Epithelial cell of alveolus of lung (primary cell): ENCODE data around the genes KMT2B, HSPB6, APLP1 and OVOL3.

DNA sequence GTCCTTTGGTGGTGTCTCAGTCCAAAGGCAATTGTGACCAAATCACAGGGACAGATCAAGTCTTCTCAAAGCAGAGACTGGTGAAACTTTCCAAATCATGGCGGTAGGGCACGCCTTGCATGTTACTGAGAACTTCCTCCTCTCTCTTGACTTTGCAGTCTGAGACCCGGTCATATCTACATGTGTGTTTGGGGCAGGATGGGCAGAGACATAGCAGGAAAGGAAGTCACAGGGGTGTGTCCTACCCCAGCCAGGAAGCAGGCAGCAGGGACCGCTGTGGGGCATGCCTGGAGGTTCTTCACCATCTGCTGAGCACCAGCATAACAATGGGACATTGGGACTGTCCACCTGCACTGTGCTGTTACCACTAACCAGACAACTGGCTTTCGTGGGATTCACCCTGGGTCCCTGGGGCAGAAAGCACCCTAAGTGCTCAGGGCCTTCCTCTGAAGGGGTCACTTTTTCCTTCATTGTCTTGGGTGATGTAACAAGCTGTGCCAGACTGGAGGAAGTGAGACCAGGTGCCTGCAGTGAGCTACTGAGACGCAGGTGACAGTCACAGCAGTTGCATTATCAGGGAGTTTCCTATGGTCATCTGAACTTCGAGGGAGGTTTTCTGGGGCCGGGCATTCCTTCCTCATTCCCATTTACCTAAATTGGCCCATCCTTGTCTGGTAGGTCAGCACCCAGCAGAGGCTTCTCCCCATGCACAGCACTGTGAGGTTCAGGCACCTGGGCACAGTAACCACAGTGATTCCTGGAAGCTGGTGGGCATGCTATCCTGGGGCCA is 2.6 kb upstream of the HAUS5 start:
- RAMPAGE, long total RNA = no peak
- RRBS = no CpG with 5 or more reads among the region's 8 CpGs

DNA sequence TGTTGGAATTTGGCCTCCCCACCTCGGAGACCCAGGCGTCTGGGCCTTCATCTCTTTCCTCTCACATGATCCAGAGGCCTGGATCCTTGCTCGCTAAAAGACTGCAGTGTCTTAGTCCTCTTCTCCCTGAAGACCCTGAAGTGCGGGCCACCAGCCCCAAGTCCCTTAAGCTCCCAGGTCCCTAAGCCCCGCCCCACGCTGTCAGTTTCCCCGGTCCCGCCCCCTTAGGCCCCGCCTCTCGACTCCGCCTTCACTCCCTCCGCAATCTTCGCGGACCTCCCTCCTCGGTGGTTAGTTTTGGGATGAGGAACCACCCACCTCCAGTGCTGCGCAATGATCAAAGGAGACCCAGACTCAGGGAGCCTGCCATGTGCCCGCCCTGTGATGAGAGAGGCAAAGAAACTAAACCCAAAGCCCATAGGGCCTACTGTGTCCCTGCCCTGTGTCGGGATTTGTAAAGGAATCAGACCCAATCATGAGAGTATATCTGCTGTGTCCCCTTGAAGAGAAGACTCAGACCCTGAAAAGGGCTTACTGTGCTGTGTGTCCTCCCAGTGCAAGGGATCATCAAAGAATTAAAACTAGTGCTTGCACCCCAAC is 3.1 kb upstream of the COX6B1 start:
- RAMPAGE, long total RNA = no peak
- RRBS = no CpG with 5 or more reads among the region's 18 CpGs

GRCh38 chr19:35714495-35715117 is 3.2 kb upstream of the KMT2B start:
- RAMPAGE, long total RNA = no peak
- RRBS = no CpG with 5 or more reads among the region's 7 CpGs

- RAMPAGE, long total RNA = no peak
- RRBS = 1% methylated on average over 61 of the region's 110 CpGs
Observed at GRCh38 chr19:35717377-35718166, at the start of gene KMT2B. Gene KMT2B, plus strand, starts transcription at chr19:35718003.

- RAMPAGE, long total RNA = no peak
- RRBS = no CpG with 5 or more reads among the region's 2 CpGs
Observed at GRCh38 chr19:35746316-35746559, 787 bp downstream of the PSENEN start.

GRCh38 chr19:35756765-35757094 is at the start of gene HSPB6:
Gene HSPB6, minus strand, starts transcription at chr19:35757029.
- RAMPAGE, long total RNA = no peak
- RRBS = 2% methylated on average over 2 of the region's 33 CpGs

GRCh38 chr19:35845195-35846265 is 6.8 kb downstream of the NPHS1 start:
- RAMPAGE, long total RNA = no peak
- RRBS = under 1% methylated on average over 5 of the region's 84 CpGs

DNA sequence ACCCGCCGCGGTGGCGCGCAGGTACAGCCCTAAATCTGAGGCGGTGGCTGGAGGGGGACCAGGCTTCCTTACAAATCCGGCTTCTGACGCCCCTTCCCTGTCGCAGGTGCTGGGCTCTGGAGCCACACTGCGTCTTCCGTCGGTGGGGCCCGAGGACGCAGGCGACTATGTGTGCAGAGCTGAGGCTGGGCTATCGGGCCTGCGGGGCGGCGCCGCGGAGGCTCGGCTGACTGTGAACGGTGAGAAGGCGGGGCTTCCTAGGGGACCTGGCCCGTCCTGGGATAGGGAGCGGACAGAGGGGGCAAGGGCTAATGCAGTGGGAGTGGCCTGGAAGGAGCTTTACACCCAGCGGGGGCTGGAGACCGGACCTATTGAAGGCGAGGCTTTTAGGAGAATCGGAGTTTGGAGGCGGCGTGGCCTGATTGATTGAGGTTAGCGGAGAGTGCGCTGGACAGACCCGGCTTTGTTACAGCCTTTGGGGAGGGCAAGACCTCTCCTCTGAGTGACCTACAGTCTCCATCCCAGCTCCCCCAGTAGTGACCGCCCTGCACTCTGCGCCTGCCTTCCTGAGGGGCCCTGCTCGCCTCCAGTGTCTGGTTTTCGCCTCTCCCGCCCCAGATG is 4.4 kb downstream of the KIRREL2 start:
- RAMPAGE, long total RNA = no peak
- RRBS = 5% methylated on average over 6 of the region's 40 CpGs

DNA sequence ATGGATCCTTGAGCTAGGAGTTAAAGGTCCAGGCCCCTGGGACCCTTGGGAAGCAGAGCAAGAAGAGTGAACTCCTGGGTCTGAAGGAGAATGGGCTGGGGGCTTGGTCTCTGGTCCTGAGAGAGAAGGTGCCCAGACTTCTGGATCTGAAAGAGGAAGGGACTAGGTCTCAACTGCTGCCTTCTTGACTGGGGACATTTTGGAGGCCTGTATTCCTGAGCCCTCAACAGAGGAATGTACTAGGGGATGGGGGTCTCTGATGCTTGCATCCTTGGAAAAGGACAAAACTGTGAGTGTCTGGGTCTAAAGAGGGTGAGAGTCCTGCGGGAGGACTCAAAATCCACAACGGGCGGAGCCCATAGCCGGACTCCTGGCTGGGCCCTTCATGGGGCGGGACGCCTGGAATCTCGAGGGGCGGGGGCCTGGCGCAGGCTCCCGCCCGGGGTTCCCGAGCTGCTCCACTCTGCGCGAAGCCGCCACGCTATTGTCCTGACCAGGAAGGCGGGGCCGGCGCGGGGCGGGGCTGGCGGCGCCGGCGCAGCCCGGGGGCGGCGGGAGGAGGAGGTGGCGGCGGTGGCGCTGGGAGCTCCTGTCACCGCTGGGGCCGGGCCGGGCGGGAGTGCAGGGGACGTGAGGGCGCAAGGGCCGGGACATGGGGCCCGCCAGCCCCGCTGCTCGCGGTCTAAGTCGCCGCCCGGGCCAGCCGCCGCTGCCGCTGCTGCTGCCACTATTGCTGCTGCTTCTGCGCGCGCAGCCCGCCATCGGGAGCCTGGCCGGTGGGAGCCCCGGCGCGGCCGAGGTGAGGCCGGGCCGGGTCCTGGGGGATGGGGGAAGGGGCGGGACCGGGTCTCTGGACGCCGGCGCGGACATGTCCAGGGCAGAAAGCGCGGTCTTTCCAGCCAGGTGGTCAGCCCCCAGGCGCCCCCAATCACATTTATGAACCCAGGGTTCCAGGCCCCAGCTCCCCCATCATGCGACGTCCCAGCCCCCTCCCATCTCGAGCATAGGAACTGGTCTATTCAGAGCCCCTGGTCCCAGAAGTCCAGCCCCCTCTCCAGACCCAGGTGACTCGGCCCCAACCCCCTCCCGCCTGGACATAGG is at the start of gene APLP1:
TSS of gene APLP1 (plus strand) at position 590 of the 1,101 bp plus-strand sequence.
- RAMPAGE, long total RNA = no peak
- RRBS = 1% methylated on average over 43 of the region's 74 CpGs

DNA sequence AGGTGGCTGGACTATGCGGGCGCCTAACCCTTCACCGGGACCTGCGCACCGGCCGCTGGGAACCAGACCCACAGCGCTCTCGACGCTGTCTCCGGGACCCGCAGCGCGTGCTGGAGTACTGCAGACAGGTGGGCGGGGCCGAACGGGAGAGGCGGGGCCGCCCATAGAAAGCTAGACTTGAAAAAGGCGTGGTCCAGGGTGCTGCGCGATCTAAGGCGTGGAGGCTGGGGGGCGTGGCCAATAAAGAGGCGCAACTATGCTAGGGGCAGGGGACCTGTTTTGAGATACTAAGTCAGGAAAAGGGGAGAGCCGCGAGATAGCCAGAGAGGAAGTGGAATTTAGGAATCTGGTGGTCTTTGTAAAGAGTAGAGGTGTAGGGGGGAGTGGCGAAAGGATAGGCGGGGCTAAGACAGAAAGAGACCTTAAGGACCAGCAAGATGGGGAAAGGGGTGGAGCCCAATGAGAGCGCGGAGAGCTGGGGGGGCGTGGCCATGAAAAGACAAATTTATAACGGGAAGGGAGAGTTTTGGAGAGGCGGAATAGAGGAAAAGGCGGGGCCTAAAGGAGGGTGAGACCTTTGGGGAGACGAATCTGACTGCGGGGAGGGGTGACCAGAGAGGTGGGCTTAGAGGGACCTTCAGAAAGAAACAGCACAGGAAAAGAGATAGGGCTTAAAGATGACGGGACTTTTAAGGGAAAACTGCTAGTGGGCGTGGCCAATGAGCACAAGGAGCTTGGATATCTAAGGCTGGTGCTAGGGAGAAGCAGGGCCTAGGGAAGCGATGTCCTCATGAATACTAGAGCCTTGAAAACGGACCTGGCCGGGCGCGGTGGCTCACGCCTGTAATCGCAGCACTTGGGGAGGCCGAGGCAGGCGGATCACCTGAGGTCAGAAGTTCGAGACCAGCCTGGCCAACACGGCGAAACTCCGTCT is 1.6 kb downstream of the APLP1 start:
- RAMPAGE, long total RNA = no peak
- RRBS = 3% methylated on average over 9 of the region's 51 CpGs

- RAMPAGE, long total RNA = no peak
- RRBS = no CpG with 5 or more reads among the region's 10 CpGs
Observed at GRCh38 chr19:35890720-35891429, 11.5 kb upstream of the HCST start.

DNA sequence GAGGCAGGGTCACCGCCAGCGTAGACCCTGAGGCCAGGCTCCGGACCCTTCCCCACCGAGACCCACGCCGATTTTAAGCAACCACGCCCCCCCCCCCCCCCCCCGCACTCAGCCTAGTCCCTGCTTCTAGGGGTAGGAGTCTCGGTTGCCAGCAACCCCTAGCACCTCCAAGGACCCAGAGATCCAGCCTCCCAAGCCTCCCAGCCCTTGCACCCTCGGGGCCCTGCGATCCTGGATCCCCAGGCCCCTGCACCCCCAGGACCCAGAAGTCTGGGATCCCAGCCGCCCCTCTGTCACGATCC is 2.4 kb upstream of the HCST start:
- RAMPAGE, long total RNA = no peak
- RRBS = 2% methylated on average over 3 of the region's 13 CpGs

- RAMPAGE, long total RNA = no peak
- RRBS = 9% methylated on average over 2 of the region's 12 CpGs
Observed at GRCh38 chr19:35906972-35907515, 1.1 kb downstream of the TYROBP start.

DNA sequence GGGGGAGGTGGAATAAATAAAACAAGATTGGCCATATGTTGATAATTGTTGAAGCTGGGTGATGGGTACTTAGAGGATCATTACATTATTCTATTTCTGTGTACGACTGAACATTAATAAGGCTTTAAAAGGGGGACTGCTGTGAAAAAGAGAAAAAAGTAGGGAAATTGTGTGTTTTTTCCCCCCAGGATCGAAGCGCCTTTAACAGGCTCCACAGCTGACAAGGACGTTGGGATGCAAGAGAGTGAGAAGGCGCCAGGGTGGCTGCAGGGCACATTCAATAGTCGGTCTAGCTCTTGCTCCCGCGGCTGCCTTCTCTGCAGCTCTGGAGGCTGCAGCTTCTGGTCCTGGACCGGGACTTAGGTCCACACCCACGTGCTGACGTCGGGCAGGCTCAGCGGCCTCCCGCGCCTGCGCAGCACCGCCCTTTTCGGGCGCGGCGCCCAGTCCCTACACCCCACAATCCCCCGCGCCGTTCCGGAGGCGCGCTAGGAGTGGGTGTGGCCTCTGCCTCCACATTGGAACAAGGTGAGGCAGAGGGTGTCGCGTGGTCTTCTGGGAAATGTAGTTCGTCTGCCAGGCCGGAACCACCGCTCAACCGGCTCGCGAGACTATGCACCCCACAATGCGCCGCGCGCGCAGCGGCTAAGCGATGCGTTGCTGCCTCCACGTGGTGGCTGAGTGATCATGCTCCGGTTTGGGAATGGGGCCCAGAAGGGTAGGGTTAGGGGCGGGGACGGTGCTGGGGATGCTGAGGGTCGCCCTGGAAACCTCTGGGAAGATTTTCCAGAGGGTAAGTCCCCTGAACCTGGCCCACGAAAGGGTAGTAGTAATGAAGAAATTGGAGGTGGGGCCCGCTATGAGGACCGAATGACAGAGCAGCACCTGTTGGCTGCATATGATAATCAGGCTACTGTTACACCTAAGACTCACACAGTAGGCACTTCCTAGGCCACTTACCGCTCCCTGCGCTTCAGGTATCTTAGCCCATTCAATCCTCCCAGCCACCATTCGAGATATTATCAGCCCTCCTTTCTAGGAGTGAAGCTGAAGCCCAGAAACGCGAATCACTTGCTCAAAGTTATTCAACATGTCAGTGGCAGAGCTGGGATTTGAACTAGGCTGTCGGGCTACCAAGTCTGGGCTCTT is 4.7 kb upstream of the LRFN3 start:
- RAMPAGE, long total RNA = no peak
- RRBS = under 1% methylated on average over 8 of the region's 57 CpGs

- RAMPAGE, long total RNA = no peak
- RRBS = no CpG with 5 or more reads among the region's 9 CpGs
Observed at GRCh38 chr19:36015152-36016305, 1.5 kb upstream of the ALKBH6 start.

GRCh38 chr19:36103369-36103799 is 7.6 kb upstream of the OVOL3 start:
- RAMPAGE, long total RNA = no peak
- RRBS = no CpG with 5 or more reads among the region's 17 CpGs

DNA sequence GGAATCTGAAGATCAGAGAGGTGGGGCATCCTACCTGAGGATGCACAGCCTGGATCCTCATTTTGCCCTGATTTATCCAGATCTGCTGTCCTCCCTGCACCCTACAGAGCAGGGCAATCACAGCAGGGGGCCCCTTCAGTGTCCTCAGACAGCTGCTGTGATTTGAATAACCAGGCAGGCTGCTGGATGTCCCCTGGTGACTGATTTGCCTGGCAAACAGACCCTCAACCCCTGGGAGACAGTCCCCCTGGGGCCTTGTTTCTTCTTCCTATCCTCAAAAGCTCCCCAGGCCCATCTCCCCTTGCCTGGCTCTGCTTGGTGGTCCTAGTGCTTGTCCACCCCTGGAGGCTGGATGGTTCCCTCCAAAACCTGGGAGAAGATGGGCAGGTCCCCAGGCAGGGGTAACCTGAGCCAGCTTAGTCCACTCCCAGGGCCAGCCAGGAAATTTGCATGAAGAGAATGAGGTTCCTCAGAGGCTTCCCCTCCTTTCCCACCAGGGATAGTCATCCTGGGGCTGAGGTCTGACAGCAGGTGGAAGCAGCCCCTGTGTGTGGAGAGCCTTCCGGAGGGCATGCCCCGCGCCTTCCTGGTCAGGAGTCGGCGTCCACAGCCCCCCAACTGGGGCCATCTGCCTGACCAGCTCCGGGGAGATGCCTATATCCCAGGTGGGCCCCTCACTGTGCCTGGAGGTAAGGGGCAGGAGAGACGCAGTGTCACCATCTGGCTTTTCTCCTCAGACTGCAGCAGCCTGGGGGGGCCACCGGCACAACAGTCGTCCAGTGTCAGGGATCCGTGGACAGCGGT is at the start of gene OVOL3:
TSS of gene OVOL3 (plus strand) at position 512 of the 804 bp plus-strand sequence.
- RAMPAGE, long total RNA = no peak
- RRBS = 71% methylated on average over 4 of the region's 11 CpGs

DNA sequence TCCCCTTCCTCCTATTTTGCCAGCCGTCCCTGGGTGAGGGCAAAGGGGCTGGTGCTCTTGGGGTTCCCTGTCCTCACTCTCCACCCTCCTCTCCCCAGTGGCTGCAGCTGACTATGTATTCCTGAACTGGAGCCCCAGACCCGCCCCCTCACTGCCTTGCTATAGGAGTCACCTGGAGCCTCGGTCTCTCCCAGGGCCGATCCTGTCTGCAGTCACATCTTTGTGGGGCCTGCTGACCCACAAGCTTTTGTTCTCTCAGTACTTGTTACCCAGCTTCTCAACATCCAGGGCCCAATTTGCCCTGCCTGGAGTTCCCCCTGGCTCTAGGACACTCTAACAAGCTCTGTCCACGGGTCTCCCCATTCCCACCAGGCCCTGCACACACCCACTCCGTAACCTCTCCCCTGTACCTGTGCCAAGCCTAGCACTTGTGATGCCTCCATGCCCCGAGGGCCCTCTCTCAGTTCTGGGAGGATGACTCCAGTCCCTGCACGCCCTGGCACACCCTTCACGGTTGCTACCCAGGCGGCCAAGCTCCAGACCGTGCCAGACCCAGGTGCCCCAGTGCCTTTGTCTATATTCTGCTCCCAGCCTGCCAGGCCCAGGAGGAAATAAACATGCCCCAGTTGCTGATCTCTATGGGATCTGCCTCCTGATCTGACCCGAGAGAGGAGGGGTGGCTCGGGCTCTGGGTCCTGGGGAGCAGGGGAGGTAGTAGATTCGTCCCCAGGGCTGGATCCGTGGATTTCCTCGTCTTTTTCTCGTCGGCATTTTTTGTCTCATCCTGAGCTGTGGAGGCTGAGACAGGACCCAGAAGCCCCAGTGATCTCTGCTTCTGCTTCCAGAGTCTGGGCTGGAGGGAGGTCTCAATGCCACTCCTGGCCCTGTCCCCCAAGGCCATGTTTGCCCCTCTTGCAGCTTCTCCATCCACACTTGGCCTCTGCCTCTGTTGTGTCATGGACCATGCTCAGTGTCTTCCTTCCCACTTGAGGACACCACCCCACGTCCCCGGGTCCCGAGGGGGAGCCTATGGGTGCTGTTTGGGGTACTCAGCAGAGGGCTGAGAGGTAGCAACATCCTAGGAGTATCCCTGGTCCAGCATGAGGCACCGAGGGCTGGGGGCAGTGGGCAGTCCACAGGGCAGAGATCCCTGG is 2.2 kb downstream of the COX7A1 start:
- RAMPAGE, long total RNA = no peak
- RRBS = no CpG with 5 or more reads among the region's 22 CpGs

GRCh38 chr19:36156939-36157932 is 5.0 kb upstream of the COX7A1 start:
- RAMPAGE, long total RNA = no peak
- RRBS = no CpG with 5 or more reads among the region's 16 CpGs

GRCh38 chr19:36160810-36161309 is 8.6 kb upstream of the COX7A1 start:
- RAMPAGE, long total RNA = no peak
- RRBS = no CpG with 5 or more reads among the region's 6 CpGs